ENCODE measurements around a stretch of chr14.

- RRBS, 2 experiments: no CpG with 5 or more reads among the region's 3 CpGs
Measured at GRCh38 chr14:60905832-60906532, 74.9 kb downstream of the TRMT5 start.

GRCh38 chr14:61257642-61258097, 23.5 kb downstream of the TMEM30B start:
- RRBS, 2 experiments: no CpG with 5 or more reads among the region's 6 CpGs

DNA sequence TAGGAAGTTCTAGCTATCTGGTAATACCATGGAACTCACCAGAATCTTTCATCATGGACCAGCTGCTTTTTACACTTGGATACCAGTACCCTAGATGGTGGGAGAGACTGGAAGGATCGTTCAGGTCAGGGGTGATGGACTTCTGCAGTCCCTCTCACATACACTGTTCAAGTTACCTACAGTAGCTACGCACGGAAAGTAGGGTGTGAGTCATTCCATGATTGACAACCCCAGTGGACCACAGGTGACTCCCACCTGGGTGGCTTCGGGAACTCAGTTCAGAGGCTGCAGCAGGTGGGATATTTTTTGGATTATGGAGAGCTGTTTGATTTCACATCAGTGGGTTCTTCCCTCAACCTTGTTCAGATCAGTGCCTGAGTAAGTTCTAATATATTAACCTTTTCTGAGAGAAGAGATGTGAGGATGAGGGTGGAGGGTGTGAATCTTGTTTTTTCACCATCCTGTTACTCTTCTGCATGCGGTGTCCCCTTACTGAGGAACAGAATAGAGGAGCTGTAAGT, 39.5 kb downstream of the PRKCH start:
- RRBS, 2 experiments: no CpG with 5 or more reads among the region's 5 CpGs

DNA sequence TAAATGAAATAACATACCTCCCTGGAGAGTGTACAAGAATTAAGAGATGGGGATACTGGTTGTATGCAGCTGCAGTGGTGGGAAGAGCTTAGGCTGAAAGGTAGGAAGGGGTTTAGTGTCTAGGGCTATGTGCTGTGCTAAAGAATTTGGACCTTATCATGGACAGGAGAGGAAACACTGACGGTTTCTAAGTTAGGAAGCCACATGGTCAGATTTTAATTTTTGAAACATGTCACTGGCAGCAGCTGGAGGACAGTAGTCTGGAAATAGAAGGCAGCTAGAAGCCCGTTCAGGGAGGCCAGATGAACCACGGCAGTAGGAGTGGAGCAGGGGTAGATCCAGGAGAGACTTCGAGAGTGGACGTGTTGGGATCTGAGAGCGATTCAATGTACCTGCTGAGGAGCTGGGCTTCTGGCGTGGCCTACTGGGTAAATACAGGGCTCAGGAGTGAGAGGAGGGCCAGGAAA, 64.8 kb downstream of the PRKCH start:
- RRBS, 2 experiments: no CpG with 5 or more reads among the region's 7 CpGs

DNA sequence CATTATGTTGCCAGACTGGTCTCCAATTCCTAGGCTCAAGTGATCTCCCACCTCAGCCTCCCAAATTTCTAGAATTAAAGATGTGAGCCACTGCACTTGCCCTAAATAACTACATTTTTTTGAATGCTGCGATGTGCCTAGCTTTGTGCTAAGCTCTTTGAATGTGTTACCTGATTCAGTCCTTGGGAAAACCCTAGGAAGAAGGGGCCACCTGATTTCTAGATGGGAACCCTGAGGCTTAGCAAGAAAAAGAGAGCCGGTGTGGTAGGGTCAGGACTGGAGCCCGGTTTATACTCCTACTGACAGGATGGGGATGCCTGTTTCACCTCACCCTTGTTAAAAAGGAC, 119.7 kb downstream of the PRKCH start:
- RRBS, 2 experiments: no CpG with 5 or more reads among the region's 3 CpGs

DNA sequence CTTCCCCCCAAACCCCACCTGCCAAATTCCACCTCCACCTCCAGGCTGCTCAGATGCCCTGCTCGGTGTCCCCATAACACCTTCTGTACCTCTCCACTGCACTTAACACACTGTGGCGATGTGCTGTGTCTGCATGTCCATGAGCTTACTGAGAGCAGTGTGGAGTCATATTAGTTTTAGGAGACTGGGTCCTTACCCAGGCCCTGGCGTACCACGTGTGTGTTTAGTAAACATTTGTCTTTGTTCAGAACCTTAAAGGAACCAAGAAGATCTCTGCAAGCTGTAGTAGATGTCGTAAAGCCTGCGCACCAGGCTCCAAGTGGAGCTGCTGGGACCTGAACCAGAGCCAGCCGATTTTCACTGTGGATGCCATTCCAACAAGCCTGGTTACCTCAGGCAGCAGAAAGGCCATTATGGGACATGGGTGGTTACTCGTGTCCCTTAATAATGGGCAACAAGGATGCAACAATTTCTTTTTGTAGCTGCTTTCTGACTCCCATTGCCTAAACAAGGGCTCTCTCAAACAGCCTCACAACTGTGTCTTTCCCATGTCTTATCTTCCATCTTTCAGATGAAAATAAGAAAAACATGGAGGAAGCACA, 159.7 kb downstream of the PRKCH start:
- RRBS, 2 experiments: no CpG with 5 or more reads among the region's 8 CpGs

DNA sequence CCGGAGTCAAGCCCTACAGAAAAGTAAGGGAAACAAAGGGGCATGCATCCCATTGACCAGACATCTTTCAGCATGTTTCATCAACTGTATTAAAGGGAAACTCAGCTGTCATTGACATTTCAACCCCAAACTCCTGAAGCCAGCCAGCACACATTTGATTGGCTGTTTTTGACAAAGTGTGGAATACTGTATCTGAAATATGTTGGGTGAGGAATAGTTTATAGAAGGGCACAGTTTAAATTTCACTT, 168.3 kb downstream of the PRKCH start:
- RRBS, 2 experiments: no CpG with 5 or more reads among the region's 1 CpG

DNA sequence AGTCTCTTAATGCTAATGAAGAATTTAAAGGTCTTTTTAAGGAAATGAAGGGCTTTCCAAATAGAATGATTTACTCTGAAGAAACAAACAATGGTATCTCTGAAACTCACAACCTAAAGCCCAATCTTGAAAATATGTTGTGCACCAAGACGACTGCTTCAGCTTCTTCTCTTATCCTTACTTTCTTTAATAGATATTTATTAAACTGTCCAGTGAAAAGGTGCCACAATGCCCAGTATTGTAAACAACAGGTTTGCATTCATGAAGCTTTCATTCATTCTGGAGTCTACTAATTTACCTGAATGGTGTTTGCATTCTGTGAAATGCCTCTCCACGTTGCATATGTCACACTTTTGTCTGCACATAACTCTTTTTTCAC, 145.1 kb upstream of the HIF1A start:
- RRBS, 2 experiments: no CpG with 5 or more reads among the region's 2 CpGs

DNA sequence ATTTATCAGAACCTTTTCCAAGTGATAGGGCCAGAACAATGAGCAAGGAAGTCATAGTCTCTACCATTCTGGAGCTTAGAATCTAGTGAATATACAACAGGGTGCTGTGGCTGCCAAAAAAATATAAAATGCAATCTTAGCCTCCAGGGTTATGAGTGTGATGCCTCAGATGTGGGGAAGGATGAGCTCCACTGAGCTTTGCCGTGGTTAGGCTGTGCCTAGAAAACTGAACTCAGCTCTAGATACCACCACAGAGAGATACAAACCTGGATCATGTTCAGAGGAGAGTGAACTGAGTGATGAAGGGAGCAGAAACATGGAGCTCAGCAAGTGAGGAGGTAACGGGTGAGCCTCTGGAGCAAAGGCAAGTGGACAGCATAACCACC, 138.0 kb upstream of the HIF1A start:
- RRBS, 2 experiments: no CpG with 5 or more reads among the region's 2 CpGs

DNA sequence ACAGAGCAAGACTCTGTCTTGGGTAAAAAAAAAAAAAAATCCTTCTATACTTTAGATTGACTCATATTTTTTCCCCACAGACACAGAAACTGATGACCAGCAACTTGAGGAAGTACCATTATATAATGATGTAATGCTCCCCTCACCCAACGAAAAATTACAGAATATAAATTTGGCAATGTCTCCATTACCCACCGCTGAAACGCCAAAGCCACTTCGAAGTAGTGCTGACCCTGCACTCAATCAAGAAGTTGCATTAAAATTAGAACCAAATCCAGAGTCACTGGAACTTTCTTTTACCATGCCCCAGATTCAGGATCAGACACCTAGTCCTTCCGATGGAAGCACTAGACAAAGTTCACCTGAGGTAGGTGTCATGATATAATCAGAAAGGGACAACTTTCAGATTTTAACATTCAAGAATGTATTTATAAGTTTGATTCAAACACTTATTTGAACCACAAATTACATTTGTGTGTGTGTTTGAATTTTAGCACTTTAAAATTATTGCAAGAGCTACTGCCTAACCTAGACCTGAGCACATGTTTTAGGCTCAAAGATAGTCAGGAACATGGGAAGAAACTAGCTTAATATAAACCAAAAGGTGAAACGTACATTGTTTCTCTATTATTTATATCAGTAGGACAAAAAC, 24.1 kb upstream of the SNAPC1 start:
- RRBS, 2 experiments: no CpG with 5 or more reads among the region's 6 CpGs

- RRBS, 2 experiments: no CpG with 5 or more reads among the region's 2 CpGs
Measured at GRCh38 chr14:61747835-61749035, 14.0 kb upstream of the SNAPC1 start.

DNA sequence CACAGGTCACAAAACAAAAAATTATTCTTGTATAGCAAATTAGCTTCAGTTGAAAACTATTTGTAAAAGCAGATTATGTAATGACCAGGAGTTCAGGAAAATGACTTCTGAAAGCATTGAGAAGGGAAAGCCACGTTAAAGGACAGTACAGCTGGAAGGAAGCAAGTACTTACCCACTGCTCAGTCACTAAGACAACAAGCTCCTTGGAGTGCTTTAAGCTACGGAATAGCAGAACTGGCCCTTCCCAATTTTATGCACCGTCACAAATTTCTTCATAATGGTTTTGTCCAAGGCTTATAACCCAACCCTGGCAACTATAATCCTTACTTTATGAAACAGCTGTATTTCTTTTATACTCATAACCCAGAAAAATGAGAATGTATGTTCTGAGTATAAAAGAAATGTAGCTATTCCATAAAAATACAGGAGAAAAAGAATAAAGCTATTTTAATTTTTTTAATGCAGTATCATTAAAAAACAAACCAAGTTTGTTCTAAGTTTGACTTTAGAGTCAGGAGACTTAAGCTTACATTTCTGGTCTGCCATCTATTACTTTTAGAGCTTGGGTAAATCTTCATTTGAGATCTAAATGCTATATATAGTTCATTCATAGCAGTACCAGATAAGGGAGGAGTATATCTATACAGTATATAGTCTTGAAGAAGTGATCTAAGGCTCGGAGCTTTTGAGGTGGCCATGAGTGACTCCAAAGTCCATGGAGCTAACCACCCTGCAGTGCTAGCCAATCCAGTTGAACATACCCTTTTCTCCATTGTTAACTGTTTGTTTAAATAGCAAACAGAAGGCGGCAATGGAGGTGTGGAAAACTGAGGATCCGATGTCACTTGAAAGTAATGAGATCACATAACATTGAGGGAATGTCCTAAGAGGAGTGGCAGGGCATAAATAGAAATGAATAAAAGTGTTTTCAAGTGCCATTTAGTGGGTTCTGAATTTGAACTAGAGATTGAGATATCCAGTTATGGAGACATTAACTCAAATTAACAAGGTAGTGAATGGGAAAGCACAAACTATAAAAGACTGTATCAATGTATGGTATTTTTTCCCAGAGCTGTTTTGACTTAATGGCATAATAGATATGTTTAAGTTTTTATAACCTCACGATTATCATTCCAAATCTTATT, 12.6 kb upstream of the SNAPC1 start:
- RRBS, 2 experiments: no CpG with 5 or more reads among the region's 7 CpGs

- RRBS, 2 experiments: no CpG with 5 or more reads among the region's 2 CpGs
Measured at GRCh38 chr14:61752110-61752417, 10.2 kb upstream of the SNAPC1 start.

- RRBS, 2 experiments: no CpG with 5 or more reads among the region's 2 CpGs
Measured at GRCh38 chr14:63372342-63372945, 53.7 kb upstream of the GPHB5 start.

DNA sequence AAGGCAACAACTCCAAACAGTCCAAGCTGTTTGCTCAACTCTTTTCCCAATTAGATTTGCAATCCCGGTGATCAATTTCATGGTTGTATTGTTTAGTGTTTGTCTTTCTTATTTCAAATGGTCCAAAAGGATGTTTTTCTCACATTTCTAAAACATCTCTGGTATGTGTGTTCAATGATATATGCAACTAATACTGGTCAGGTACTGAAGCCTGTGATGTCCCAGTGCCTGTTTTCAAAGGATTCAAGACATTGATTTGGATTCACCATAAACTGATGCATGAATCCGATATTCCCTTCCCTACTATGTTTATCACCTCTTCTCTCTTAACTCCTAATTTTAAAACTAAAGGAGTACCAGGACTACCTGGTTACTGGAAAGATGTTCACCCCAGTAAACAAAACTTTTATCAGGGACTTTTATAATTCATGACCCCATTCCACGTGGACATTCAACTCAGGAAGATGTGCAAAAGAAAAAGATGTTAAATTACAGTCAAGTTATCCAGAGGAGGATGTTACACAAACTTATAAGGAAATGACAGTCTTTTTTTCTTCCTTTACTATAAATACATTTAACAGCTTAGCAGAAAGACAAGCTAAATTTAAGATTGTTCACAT, 56.4 kb upstream of the GPHB5 start:
- RRBS, 2 experiments: no CpG with 5 or more reads among the region's 3 CpGs

DNA sequence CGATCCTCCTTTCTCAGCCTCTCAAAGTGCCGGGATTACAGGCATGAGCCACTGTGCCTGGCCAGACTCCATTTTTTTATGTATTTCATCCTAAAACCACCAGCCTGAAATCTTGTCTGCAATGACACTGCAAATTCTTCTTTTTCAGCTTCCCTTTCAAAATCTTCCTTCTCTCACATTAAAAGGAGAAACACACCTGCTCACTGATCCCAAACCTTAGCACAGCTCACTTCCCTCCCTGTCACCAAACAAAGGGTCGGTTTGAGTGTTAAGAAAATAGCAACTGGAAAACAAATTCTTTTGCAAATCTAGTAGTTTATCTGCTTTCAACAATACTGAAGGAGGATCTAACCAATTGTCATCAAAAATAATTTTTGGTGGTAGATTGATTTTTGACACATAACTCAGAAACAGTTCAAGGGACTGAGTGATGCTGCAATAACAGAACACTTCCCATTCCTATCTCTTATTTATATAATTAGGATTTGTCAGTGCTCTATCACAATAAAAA, 62.4 kb downstream of the PPP2R5E start:
- RRBS, 2 experiments: no CpG with 5 or more reads among the region's 3 CpGs